A375 (cell line): ENCODE measurements around a stretch of chr21.

- RAMPAGE, long total RNA, result no peak
Measured at GRCh38 chr21:41498921-41499122, 9.1 kb downstream of the TMPRSS2 start.

GRCh38 chr21:41499379-41499807 lies 8.6 kb downstream of the TMPRSS2 start:
- RAMPAGE, long total RNA, result no peak

DNA sequence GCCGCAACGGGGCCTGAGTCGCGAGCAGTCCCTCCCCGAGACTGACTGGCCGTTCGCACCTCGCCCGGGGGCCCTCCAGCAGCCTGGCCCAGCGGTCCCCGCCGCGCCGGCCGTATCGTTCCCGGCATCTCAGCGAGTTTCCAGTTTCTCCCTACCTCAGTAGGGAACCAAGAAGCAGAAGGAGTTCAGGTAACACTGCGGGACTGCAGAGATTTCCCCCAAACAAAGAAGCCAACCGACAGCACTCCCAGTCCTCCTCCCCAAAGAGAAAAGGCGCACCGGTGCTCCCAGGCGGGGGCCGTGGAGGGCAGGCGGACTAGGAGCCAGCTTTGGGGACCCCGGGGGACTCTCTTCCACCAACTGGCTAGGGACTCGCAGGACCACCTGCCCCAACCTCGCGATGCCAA lies 536 bp downstream of the TMPRSS2 start:
- RAMPAGE, long total RNA, result no peak

- RAMPAGE, long total RNA, result no peak
Measured at GRCh38 chr21:41545903-41546390, 38.0 kb upstream of the TMPRSS2 start.

- RAMPAGE, long total RNA, result no peak
Measured at GRCh38 chr21:41566502-41567208, 58.7 kb upstream of the TMPRSS2 start.

GRCh38 chr21:41568627-41569144 lies 60.7 kb upstream of the TMPRSS2 start:
- RAMPAGE, long total RNA, result no peak

DNA sequence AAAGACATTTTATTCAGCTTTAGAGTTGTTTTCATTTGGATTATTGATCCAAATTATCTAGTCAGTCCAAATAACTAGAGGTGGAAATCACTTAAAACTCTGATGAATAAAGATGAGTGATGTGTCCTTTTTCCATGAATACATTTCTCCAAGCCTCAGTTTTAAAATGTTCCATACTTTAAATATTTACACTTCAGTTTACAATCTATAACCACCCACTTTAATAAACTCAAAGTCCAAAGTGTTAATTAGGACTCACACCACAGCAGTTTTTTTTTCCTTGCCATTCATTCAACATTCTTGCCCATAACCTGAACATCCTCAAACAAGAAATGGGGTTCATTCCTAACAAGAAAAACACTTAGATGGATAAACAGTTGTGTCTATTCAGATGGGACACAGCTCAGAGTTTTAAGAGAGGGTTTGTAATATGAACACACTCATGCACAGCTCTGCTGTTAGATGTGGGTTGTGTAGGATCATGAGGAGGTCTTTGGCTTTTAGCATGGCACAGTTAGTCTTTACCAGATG lies 71.2 kb upstream of the TMPRSS2 start:
- RAMPAGE, long total RNA, result no peak

GRCh38 chr21:41605656-41606084 lies 97.7 kb upstream of the TMPRSS2 start:
- RAMPAGE, long total RNA, result no peak

- RAMPAGE, long total RNA, result no peak
Measured at GRCh38 chr21:41706083-41706549, 60.7 kb downstream of the RIPK4 start.

DNA sequence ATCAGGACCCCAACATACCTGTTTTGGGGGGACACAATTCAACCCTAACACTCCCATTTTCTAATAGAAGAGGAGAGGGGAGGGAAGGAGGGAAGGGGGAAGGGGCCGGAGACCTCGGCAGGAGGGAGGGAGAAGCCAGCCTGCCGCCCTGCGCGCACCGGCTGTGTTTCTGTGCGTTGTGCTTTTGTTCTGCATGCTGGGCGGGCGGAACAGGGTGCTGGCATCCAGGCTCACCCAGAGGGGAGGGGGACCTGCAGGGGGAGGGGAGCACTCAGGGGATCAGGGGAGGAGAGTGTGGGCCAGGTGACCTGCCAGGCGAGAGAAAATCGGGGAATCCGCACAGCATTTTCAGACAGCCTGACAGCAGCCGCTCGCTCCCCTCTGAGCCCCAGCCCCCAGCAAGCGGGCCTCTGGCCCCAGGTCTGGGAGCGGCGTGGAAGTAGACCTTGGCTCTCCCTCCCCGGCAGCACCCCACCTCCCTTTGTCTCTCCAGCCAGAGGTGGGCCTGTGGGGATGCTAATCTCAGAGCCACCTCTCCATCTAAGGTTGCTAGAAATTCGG lies 54.6 kb downstream of the RIPK4 start:
- RAMPAGE, long total RNA, result no peak

- RAMPAGE, long total RNA, result no peak
Measured at GRCh38 chr21:41713785-41714406, 53.0 kb downstream of the RIPK4 start.

DNA sequence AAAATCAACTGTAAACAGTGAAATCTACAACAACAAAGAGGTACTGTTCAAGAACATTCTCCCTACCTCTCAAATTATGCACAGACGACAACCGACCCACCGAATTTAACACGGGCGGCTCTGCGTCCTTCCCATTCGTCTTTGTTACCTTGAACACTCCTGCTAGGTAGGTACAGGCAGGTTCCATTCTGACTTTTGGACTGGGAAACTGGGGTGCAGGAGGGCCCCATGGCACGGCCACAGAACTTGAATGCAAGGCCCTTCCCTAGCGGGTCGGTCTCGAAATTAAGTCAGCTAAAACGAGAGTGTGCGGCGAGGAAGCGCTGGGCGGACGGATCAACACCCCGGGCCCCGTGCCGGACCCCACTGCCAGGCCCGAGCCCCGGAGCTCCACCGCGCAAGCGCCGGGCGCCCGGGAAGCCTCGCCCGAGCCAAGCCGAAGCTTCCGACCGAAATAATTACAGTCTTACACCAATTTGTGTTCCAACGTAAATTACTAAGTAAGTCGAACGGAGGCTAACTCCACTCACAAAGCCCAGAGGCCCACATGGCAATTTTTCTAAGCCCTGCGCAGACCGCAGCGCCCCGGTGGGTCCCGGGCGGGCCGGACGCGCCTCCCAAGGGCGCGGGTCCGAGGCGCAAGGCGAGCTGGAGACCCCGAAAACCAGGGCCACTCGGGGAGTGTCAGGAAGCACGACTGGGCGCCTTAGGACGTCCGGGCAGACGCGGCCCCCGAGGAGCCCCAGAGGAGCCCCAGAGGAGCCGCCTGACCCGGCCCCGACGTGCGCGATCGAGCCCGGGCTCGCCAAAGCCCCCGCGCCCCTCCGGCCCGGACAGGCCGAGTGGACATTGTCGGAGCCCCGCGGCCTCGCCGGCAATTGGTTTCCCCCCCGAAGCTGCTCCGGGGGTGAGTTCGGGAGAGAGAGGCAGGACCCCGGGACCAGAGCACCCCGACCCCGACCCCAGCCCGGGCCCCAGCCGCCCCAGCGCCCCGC lies 703 bp downstream of the RIPK4 start:
- RAMPAGE, long total RNA, result no peak

DNA sequence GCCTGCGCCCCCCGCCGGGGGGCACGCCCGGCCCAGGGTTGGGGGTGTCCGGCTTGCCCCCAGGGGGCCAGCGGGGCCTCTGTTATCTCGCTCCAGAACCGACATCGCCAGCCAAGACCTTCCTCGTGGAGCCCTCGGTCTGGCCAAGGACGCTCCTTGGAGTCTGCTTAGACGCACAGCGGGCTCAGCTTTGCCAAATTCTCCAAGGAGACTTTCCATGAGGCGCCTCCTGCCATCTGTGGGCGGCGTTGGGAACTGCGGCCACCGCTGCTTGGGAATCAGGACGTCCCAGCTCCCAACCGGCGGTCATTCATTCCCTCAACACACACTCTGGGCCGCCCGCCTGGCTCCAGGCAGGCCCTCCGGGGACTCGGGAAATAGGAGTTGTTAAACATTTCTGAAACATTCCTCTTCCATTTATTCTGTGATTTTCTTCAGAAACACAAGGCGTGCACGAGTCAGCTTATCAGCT lies 11.4 kb upstream of the RIPK4 start:
- RAMPAGE, long total RNA, result no peak

DNA sequence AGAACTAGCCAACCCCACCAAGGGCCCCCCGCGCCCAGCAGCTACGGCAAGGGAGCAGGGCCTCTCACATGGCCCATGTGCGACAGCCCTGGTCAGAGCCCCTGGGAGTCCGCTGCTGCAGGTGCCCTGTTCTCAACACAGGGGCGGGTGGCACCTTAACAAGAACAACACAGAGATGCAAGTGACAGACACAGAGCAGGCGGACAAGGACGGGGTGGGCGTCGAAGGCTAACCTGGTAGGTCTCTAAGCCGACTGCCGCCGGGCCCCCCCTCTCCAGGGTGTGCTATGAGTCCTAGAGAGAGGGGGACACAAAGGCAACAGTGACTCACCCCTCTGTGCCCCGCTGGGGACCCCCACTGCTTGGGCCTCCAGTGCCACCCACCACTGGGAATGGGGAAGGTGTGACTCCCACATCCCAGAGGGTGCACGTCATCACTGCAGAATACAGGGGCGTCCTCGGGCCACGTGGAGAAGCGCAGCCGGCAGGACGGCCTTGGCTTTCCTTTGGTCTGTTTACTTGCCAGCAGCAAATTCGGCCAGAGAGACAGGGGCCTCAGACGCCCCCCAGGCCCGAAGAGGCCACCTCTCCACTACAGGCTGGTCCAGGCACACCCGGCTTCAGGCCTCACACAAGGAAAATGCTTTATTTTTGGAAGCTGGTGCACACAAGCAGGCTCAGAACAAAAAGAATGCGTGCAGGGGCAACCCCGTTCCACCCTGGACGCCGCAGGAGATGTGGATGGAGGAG lies 44.7 kb downstream of the PRDM15 start:
- RAMPAGE, long total RNA, result no peak

GRCh38 chr21:41885224-41886384 lies 6.5 kb upstream of the PRDM15 start:
- RAMPAGE, long total RNA, result no peak

DNA sequence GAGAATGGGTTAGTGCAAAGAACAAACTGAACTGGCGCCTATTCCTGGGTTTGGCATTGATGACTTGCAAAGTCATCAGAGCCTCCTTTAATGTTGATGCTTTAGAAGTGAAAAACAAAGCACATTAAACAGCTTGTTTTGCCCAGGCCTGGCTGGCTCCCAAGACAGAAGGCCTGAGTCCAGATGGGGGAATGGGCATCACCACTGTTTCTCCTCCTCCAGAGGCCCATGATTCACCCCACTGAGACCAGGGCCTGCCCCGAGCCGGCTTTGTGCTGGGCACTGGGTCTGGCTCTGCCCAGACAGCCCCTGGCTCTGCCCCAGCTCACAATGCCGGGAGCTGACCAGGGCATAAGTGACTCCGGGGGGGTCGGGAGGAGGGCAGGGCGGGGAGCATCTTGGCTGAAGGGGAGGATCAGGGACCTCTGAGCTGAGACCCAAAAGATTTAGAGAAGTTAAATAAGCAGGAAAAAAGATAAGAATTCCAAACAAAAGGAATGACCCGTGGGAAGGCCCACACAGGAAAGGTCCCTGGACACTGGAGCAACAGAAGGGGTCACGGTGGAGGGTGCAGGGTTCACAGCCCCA lies 5.7 kb downstream of the C2CD2 start:
- RAMPAGE, long total RNA, result no peak

DNA sequence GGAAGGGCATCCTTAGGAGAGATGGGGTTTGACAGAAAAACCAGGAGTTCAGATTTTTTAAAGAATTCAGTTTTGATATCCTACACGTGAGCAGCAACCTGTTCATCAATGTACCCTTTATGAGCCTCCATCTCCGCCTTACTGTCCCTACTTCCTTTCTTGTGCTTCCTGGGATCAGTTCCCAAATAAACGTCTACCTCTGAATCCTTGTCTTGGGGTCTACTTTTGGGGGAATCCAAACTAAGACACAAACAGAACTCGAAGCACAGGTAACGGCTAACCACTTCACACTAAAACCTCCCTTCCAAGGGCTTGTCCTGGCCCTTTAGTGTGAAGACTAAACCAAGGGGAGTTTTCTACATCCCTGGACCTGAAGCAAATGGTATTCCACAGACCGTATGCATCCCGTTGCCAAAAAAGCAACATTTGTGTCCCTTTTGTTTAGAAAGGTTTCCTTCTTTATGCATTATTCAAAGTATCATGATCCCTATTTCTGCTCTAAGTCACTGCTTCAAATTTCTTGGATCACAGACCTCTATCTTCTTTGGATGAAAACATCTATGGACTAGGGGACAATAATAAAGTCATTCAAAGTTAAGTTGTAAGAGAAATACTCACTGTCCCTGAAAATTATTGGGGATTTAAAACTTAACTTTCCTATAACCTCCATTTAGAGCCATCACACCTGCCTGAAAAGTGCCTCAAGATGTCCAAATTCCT lies 9.8 kb downstream of the ZBTB21 start:
- RAMPAGE, long total RNA, result no peak

GRCh38 chr21:42004807-42005312 lies 5.3 kb downstream of the ZBTB21 start:
- RAMPAGE, long total RNA, result no peak

DNA sequence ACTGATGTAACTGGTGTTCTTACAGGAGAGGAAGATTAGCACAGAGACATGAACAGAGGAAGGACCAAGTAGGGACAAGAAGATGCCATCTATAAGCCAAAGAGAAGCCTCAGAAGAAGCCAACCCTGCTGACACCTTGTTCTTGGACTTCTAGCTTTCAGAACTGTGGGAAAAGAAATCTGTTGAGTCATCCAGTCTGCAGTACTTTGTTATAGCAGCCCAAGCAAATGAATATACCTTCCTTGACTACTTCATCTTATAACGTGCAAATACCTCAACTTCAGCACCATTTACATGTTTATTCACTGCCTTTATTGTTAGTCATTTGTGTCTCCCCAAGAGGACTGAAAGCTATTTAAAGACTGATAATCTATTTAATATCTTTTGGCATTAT lies 3.4 kb downstream of the ZBTB21 start:
- RAMPAGE, long total RNA, result no peak

DNA sequence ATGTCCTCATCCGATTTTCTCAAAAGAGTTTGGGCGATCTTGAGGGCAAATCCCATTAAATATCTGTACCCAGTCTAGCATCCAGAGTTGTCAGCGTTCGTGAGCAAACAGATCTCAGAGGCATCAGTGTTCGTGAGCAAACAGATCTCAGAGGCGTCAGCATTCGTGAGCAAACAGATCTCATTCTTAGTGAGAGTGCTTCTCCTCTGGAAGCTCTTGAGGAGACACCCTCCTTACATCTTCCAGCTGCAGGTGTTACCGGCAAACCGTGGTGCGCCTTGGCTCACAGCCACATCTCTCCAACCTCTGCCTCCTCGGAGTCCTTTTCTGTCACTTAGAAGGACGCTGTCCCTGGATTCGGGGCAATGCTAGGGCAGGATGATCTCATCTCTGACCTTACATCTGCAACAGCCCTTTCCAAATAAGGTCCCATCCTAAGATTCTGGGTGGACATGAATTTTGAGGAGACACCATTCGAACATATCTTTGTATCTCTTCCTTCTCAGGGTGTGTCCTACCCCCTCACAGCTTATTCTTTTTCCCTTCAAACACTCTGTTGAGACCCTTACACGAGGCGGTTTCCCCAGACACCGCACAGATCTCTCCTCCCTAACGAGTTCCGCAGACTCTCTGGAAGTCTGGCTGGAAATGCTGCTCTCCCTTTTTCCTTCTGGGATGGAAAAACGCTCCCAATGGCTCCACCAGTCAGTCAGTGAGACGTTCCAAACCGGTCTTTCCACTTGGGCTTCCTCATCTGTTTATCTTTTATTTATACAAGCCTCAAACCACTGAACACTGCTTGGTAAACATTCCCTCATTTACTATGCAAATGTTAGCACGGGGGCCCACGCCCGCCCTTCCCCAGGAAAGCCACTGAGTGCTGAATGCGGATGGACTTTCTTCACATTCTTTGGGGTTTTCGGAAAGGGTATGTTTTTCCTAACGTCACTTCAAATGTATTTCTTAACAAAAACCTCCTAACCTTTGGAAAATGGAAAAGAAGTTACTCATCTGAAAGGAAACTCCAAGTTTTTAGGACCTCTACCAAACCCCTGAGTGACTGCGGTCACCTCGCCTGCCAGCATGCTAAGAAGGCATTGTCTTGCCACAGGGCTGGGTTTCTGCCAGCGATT lies 14.4 kb upstream of the UMODL1 start:
- RAMPAGE, long total RNA, result no peak